ENCODE measurements around the genes PANK3 and FBXW11.

- RRBS, result no CpG with 5 or more reads among the region's 6 CpGs
Measured at GRCh38 chr5:168324873-168325761, 33.7 kb downstream of the WWC1 start.

- RRBS, result no CpG with 5 or more reads among the region's 12 CpGs
Measured at GRCh38 chr5:168408394-168409004, 77.8 kb upstream of the RARS1 start.

DNA sequence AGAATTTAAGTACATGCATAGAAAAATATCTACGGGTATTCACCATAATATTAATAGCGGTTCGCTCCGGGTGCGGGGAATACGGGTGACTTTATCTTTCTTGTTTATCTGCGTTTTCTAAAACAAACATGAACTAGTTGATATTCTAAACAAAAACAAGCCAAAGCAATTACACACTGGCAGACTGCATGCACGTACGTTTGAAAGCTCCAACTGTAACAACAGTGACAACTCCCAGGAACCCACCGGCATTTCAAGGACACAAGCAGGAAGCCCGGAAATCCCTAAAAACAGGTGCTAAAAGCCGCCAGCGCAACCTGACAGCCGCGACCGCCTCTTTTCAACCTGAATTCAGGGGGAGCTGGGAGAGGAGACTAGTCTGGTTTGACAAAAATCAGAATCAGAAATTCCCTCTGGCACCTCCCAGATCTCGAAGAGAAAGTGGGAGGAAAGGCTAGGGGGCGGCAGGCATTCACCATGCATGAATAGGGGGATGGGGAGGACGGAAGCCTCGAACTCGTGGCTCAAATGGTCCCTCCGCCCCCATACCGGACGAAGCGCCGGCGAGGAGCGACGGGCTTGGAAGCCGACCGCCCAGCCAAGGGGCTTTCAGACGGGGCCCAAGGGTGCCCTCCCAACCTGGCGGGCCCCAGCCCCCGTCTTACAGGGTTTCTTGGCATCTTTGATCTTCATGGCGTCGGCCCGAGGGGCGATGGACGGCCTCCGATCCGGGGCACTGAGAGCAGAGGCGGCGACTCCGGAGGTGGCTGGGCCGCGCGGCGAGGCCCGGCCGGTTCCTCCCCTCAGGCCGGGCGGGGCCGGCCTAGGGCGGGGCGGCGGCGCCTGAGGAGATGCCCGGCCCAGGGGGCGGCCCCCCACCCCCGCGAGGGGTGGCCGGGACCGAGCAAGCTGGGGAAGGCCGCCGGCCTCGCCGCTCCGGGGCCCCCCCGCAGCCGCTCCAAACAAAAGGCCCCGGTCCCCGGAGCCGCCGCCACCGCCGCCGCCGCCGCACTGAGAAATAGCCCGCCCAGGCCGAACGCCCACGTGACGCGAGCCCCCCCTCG lies at the start of gene PANK3:
Gene PANK3 (minus strand): TSS at position 778 of the 1,064 bp plus-strand sequence.
- RRBS, result 2% methylated on average over 10 of the region's 86 CpGs

- RRBS, result no CpG with 5 or more reads among the region's 18 CpGs
Measured at GRCh38 chr5:168666170-168666736, 87.1 kb upstream of the PANK3 start.

- RRBS, result no CpG with 5 or more reads among the region's 11 CpGs
Measured at GRCh38 chr5:168785848-168786740, 206.9 kb upstream of the PANK3 start.

DNA sequence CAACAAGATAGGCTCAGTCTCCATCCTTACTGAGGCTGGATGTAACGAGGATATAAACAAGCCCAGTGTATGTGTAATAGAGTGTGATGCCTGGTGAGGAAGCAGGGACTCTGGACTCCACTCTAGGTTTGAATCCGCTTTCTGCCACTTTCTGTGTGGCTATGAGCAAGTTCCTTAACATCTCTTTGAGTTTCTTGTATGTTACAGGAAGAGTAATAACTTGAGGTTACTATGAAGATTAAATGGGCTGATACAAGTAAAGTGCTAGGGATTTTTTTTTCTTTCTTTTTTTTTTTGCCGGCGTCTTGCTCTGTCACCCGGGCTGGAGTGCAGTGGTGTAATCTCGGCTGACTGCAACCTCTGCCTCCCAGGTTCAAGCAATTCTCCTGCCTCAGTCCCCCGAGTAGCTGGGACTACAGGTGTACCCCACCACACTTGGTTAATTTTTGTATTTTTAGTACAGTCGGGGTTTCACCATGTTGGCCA lies 12.5 kb downstream of the DOCK2 start:
- RRBS, result no CpG with 5 or more reads among the region's 8 CpGs

GRCh38 chr5:170044328-170044582 lies 61.4 kb upstream of the FOXI1 start:
- RRBS, result no CpG with 5 or more reads among the region's 3 CpGs

- RRBS, result no CpG with 5 or more reads among the region's 1 CpG
Measured at GRCh38 chr5:170089531-170089736, 16.3 kb upstream of the FOXI1 start.

- RRBS, result no CpG with 5 or more reads among the region's 8 CpGs
Measured at GRCh38 chr5:170277658-170278347, 19.8 kb downstream of the LCP2 start.

DNA sequence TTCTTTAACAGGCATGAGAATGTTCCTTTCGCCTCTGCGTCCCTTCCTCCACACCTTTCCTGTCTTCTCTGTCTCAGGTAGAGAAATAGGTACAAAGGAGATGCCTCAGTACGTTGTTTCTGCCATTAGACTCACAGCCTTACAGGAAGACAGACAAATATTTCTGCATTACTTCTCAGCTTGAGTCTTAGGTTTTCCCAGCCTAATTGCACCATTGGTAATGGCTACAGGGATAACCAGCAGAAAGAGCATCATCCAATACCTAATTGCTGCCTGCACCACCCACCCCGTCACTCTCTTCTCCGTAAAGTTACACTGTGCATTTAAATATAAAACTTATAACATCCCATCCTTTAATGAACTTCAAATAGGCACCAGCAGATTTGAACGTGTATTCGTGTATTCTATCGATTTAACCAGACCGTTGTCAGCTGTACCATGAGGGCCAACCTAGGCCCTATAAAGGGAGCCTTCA lies 16.0 kb downstream of the LCP2 start:
- RRBS, result no CpG with 5 or more reads among the region's 9 CpGs

DNA sequence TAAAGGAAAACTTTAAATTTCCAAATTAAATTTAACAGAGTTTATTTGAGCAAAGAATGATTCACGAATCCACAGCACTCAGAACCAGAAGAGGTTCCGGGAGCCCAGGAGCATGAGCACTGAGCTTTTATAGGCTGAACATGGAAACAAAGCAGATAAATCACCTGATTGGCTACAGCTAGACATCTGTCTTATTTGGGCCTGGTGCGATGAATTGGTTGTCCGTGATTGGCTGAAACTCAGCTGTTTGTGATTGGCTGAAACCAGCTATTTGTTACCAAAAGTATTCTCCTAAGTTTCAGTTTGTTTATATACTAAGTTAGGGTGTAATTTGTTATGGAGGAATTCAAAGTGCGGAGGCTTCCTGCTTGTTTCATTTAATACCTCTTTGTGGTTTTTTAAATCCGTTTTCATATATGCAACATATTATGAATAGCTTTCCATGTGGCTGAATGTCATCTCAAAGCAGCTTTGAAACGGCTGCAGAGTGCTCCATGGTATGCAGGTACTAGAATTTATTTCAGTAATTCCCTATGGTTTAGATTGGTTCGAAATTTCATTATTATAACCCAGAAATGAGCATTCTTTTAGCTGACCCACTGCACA lies 15.8 kb upstream of the LCP2 start:
- RRBS, result no CpG with 5 or more reads among the region's 8 CpGs

DNA sequence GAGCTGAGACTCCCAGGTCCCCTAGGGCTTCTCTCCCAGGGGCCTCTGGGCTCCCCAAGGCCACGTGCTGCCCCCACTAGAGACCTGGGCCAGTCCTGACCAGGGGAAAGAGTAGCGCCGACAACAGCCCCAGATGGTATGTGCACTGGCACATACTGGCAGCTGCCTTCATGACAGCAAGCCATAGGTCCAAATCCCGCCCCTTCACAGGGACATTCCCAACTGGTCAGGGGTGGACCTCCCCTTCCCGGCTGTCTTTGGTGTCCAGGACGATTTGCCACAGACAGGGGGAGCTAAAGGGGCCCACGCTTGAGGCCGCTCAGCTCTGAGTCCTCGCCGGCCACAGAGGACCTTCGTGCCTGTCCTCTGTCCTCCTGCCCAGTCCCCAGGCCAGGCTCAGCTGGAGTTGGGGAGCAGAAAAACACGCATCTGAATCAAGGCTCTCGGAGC lies 127.9 kb downstream of the KCNIP1 start:
- RRBS, result 23% methylated on average over 6 of the region's 13 CpGs

DNA sequence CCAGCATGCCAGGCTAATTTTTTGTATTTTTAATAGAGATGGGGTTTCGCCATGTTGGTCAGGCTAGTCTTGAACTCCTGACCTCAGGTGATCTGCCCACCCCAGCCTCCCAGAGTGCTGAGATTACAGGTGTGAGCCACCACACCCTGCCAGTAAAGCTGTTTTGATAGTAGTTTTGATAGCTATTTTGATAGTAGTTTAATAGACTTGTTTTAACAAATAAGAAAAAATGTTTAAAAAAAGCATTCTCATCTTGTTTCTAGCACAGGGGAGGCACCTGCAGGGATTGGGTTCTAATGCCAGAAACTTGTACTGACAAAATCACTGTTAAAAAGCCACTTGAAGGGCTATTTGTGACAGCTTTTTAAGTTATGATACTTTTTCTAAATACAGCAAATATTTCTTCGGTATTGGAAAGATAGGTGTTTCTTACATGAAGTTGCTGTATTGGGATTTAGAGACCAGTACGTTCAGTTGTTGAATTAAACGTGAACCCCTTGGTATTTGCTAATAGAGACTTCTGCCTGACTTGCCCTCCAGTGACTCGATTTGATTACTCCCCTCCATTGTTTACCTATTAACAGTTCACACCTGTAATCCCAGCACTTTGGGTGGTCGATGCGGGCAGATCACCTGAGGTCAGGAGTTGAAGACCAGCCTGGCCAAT lies 8.6 kb downstream of the NPM1 start:
- RRBS, result no CpG with 5 or more reads among the region's 7 CpGs

DNA sequence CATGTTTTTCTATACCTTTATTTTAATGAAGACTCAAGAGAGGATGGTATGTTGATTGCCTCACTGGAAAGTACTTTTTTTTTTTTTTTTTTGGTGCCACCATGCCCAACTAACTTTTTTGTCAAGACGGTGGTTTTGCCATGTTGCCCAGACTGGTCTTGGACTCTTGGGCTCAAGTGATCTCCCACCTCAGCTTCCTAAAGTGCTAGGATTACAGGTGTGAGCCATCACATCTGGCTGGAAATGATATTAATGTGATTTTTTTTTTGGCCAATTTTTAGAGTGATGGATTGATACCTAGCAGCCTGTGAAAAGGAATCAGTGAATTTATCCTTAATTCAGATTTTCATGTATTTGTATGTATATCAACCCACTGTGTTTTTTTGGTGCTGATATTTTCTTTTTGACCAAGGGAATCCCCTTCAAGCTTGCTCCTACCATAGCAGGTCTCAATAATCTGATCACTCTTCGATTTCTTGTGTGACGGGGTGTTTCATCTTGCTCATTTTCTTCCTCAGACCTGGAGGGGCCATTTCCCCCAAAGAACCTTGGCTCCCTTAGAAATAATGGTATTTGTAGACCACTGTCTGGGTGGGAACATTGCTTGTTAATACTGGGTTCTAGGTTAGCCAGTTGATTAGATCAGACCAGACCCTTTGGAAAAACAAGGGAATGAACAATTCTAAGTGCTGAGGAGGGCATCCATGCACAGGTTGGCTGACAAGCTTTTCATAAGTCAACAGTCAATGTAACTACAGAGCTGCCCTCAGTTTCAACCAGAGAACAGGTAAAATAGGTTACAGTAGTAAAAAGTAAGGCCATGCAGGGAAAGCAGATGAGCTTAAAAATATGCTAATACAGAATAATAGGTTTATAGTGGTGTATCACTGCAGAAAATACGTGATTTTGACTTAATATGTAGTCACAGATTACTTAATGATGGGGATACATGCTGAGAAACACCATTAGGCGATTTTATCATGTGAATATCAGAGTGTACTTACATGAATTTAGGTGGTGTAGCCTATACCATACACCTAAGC lies 6.5 kb upstream of the FGF18 start:
- RRBS, result no CpG with 5 or more reads among the region's 5 CpGs

DNA sequence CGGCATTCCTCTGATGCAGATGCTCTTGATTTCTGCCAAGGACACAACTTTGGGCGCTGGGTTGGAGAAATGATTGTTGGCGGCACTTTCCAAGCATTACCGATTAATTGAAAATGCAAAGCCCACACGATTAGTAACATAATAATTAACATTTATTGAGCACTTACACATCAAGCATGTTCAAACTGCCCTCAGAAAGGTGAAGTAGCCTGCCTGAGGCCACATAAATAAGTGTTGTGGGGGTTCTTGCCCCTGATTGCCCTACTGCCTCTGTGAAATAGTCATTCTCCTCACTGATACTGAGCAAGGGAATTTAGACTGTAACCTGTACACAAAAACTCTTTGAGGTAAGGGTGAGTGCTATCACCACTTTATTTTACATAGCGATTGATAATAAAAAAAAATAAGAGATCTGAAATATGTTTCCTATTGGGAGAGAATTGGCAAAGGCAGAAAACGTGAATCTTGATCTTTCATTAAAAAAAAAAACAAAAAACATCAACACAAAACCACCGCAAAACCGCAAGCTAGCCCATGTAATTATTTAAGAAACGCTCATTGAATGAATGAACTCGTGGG lies 73.7 kb downstream of the FGF18 start:
- RRBS, result no CpG with 5 or more reads among the region's 11 CpGs

DNA sequence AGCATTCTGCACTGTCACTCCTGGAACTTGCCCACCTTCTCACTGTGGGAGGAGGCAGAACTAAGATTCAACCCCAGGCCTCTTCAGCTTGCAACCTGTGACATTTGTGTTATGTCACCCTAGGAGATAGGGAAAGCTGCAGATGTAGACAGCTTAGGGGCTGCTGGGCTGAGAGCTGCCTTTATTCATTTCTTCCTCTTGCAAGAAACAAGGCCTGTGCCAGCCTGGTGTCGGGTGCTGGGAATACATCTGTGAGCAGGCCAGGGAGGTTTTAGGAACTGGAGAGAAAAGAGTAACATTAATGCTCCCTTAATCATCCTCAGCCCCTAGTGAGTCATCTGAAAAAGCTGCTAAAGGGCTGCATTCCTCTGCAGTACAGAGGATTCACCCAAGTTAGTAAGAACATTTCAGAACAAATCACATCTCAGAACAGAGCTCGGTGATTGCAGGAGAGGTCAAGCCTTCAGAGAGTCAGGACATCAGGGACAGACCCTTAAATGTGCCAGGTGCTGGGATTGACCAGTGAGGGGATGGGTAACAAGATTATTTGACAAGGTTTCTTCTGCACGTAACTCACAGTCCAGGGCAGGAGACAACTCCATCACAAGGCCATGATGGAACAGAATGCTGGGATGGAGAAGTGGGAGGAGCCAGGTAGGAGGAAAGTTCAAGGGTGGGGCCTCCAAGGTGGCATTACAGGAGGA lies 101.9 kb downstream of the FGF18 start:
- RRBS, result no CpG with 5 or more reads among the region's 3 CpGs

GRCh38 chr5:171845389-171845588 lies 59.7 kb downstream of the SMIM23 start:
- RRBS, result no CpG with 5 or more reads among the region's 6 CpGs

- RRBS, result 1% methylated on average over 34 of the region's 97 CpGs
Measured at GRCh38 chr5:172006141-172007150, at the start of gene FBXW11. Gene FBXW11, minus strand, starts transcription at chr5:172006638.

GRCh38 chr5:172078638-172079095 lies 72.2 kb upstream of the FBXW11 start:
- RRBS, result no CpG with 5 or more reads among the region's 7 CpGs

- RRBS, result no CpG with 5 or more reads among the region's 14 CpGs
Measured at GRCh38 chr5:172093347-172094022, 87.0 kb upstream of the FBXW11 start.

Data from cardiac fibroblast (primary cell).